ENCODE measurements around the genes DEPDC1B and RGS7BP.

DNA sequence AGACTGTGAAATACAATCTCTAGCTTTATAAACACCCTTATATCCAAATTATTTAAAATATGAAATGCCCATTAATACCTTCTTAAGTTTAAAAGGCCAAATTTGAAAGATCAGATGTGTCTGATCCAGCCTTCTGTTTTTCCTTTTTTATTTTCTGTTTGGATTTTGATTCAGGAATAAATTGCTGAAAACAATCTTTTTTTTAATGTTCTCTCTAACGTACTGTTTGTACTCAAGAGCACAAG lies 88.1 kb upstream of the PDE4D start:
- PRO-cap = no peak
- RAMPAGE, long total RNA, 4 experiments = no peak in any of the 4 experiments

GRCh38 chr5:60540841-60541612 lies 158.9 kb downstream of the DEPDC1B start:
- PRO-cap = no peak
- RAMPAGE, long total RNA, 4 experiments = no peak in any of the 4 experiments

GRCh38 chr5:60699394-60700408 lies at the start of gene DEPDC1B:
Gene DEPDC1B (minus strand): TSS chr5:60700166.
- PRO-cap = bidirectional peak, plus-strand start at chr5:60700226, minus-strand start at chr5:60700134
- RAMPAGE, long total RNA, 4 experiments = start-site peak on the minus strand in 4 of 4 experiments, at chr5:60700116-60700146 at its widest, 24 to 99 reads per replicate

GRCh38 chr5:61432020-61432646 lies 100.1 kb downstream of the ZSWIM6 start:
- PRO-cap = no peak
- RAMPAGE, long total RNA, 4 experiments = no peak in any of the 4 experiments

DNA sequence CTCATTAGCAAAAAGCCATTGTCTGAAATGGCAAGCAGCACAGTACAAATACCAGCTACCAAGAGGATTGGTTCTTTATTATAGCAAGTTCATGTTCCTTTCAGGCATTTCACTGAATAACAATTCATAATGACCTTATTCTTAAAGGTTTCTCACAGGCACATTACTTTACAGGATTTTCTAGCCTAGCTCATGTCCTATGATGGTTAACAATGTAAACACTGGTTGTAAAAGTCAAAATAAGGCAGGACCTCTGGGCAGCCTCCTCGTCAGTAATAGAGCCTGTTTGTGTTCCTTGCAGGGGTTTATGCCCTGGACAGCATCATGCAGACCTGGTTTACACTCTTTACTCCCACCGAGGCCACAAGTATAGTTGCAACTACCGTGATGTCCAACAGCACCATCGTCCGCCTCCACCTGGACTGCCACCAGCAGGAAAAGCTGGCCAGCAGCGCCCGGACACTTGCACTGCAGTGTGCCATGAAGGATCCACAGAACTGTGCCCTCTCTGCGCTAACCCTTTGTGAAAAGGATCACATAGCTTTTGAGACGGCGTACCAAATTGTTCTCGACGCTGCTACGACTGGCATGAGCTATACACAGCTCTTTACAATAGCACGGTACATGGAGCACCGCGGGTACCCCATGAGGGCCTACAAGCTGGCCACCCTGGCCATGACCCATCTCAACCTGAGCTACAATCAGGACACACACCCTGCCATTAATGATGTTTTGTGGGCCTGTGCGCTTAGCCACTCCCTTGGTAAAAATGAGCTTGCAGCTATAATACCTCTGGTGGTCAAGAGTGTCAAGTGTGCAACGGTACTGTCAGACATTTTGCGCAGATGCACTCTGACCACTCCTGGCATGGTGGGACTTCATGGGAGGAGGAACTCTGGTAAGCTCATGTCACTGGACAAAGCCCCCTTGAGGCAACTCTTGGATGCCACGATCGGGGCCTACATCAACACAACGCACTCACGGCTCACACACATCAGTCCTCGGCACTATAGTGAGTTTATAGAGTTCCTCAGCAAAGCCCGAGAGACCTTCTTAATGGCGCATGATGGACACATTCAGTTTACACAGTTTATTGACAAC lies 211.4 kb downstream of the ZSWIM6 start:
- PRO-cap = no peak
- RAMPAGE, long total RNA, 4 experiments = no peak in any of the 4 experiments

DNA sequence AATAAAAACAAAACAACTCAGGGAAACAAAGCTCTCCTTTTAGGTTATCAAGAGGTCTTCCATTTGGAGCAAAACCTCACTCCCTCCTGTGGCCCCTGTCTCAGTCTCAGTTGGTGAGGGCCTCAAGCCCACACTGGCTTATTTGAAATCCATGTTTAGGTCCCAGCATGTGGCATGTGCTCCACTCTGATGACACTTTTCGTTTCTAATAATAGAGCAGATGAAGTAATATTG lies 265 bp upstream of the RGS7BP start:
- PRO-cap = no peak
- RAMPAGE, long total RNA, 4 experiments = no peak in any of the 4 experiments

- PRO-cap = no peak
- RAMPAGE, long total RNA, 4 experiments = no peak in any of the 4 experiments
Observed at GRCh38 chr5:64505867-64506836, at the start of gene RGS7BP. Gene RGS7BP (plus strand): TSS chr5:64506015.

GRCh38 chr5:64750166-64751484 lies 17.9 kb downstream of the SREK1IP1 start:
- PRO-cap = no peak
- RAMPAGE, long total RNA, 4 experiments = start-site peak on the minus strand in 1 of 4 experiments, at chr5:64750732-64750958 at its widest, 5 reads per replicate

DNA sequence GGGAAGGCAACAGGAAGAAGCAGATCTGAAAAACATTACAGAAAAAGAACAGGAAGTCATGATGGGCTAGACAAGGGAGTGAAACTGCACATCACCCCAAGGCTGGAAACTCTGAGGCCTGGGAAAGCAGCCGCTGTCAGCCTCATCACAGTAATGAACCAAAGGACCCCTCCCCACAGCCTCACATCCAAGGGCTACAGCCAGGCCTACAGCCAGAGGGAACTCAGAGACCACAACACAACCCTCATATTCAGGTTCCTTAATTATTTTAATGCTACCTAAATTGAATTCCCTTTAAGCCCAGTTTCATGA lies 258.5 kb downstream of the CWC27 start:
- PRO-cap = no peak
- RAMPAGE, long total RNA, 4 experiments = no peak in any of the 4 experiments

DNA sequence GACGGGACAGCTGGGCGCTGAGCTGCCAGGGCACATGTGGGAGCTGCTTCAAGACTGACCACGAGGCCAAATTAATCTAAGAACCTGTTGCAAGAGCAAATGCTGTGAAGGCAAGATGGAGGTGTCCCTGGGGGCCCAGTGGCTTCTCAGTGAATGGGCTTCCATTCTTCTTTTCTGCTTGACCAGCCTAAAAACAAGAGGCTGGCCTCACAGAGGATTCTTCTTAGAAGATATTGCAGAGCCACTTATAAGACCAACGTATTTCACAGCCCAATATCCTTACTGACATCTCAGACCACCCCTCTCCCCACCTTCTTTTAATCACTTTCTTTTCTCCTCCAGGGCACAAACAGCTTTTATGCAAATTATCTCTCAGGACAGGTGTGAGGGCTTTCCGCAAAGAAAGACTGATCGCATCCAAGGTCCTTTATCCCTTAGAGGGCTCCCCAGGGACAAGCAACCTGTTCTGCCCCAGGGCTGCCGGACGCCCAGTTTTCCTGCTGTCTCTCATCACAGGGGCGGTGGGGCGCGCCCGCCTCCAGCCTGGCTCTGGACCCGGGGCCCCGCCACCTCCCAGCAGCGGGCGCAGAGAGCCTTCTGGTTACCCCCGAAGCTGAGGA lies 265.9 kb downstream of the CWC27 start:
- PRO-cap = no peak
- RAMPAGE, long total RNA, 4 experiments = no peak in any of the 4 experiments

GRCh38 chr5:65719324-65720270 lies 2.3 kb downstream of the SGTB start:
- PRO-cap = no peak
- RAMPAGE, long total RNA, 4 experiments = no peak in any of the 4 experiments

GRCh38 chr5:65818374-65819618 lies 96.8 kb downstream of the NLN start:
- PRO-cap = no peak
- RAMPAGE, long total RNA, 4 experiments = no peak in any of the 4 experiments

GRCh38 chr5:65970438-65971170 lies 44.2 kb downstream of the ERBIN start:
- PRO-cap = no peak
- RAMPAGE, long total RNA, 4 experiments = no peak in any of the 4 experiments

DNA sequence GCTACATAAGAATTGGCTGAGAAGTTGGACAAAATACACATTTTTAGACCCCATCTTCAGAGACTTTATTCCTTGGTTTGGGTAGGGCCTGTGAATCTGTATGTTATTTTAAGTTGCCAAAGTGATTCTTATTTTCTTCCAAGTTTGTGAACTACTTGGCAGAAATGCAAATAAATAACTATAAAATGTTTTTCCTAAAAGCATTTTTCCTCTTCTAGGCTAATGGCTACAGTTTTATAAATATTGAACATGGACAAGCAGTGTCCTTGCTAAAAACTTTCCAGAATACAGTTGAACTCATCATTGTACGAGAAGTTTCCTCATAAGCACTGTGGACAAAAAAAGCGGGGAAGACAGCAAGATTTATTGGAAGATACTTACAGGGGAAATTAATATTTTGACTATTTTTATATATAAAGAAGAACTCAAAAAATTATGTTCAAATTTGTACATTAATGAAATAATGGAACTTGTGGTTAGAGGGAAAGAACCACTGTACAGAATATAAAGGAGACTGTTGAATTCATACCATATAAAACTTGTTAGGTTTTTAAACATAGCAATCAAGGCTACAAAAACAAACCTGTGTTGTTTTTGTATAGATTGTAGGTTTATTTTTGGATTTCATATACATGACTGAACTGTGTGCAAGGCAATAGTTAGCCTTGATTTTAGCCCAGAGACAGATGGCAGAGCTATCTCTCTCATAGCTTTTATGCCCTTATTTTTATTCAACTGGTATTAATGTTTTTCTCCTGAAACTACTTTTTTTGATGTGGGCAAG lies 65.7 kb upstream of the SREK1 start:
- PRO-cap = no peak
- RAMPAGE, long total RNA, 4 experiments = start-site peak on the plus strand in 1 of 4 experiments, centred at position 616 of the sequence, 219 reads per replicate

- PRO-cap = no peak
- RAMPAGE, long total RNA, 4 experiments = no peak in any of the 4 experiments
Observed at GRCh38 chr5:66159007-66159395, 14.9 kb downstream of the SREK1 start.

DNA sequence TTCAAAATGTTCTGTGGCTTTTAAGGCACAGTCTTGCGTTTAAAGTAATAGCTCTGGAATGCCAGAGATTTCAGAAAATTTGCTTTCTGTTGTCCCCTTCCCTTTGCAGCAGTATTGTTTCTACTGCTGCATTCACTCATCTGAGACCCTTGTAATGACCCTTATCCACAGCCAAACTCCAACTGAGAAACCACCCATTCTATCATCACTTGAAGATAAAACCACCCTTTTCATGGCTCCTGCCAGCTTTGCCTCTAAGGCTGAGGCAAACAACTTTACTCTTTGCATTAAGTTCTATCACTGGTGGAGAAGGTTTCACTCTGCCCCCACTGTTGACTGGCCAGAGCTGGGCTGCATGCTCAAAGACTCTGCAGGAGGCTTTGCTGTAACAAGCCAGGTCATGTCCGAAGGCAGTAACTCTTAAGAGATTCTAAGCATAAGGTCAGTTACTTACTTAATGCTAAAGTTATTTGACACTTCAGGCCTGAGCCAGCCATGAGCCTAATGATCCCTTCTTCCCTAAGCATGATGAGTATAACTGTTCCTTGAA lies 101.9 kb downstream of the CD180 start:
- PRO-cap = no peak
- RAMPAGE, long total RNA, 4 experiments = no peak in any of the 4 experiments

DNA sequence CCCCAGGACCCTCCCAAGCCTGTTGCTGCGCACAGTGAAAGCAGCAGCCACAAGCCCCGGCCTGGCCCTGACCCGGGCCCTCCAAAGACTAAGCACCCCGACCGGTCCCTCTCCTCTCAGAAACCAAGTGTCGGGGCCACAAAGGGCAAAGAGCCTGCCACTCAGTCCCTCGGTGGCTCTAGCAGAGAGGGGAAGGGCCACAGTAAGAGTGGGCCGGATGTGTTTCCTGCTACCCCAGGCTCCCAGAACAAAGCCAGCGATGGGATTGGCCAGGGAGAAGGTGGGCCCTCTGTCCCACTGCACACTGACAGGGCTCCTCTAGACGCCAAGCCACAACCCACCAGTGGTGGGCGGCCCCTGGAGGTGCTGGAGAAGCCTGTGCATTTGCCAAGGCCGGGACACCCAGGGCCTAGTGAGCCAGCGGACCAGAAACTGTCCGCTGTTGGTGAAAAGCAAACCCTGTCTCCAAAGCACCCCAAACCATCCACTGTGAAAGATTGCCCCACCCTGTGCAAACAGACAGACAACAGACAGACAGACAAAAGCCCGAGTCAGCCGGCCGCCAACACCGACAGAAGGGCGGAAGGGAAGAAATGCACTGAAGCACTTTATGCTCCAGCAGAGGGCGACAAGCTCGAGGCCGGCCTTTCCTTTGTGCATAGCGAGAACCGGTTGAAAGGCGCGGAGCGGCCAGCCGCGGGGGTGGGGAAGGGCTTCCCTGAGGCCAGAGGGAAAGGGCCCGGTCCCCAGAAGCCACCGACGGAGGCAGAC lies 30.7 kb downstream of the CD180 start:
- PRO-cap = no peak
- RAMPAGE, long total RNA, 4 experiments = no peak in any of the 4 experiments

DNA sequence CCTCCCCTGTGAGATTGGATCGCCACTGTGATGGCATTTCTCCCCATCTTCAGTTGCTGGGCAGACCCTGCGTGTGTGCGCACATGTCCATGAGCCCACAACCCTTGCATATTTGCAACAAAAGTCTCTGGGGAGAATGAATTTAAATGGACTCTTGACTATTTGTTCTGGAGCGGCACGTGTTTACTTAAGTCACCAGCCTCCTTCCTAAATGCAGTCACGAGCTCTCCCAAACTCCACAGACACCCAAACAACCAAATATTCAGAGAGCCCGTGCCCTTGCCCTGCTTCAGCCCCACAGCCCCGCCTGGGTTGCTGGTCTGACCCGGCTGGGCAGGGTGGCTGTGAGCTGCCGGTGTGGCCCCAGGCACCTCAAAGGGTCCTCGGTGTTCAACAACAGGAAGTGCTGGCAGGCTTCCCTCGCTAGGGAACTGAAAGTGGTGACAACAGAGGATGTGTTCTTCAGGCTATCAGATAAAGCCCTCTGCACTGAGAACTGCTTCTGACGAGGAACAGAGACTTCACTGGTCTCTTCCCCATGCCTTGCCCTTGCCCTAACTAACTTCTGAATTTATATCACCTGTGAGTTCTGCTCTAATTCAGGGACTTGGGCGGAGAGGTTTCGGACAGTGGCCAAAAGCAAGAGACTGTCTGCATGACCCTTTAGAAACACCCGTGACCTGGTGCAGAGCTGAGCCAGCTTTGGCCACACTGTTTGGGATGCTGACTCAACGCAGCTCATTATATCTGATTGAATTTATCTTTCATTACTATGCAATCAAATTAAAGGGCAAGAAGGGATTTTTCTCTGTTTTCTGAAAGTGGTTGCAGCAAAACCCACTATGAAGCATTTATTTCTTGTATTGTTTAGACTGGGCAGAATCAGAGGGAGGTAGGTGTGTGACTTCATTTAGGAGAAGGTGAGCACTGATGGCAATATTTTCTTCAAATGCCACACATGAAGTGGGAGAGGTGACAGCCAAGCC lies 19.3 kb upstream of the CD180 start:
- PRO-cap = bidirectional peak, plus-strand start at position 489 of the sequence, minus-strand start at position 314 of the sequence
- RAMPAGE, long total RNA, 4 experiments = no peak in any of the 4 experiments

DNA sequence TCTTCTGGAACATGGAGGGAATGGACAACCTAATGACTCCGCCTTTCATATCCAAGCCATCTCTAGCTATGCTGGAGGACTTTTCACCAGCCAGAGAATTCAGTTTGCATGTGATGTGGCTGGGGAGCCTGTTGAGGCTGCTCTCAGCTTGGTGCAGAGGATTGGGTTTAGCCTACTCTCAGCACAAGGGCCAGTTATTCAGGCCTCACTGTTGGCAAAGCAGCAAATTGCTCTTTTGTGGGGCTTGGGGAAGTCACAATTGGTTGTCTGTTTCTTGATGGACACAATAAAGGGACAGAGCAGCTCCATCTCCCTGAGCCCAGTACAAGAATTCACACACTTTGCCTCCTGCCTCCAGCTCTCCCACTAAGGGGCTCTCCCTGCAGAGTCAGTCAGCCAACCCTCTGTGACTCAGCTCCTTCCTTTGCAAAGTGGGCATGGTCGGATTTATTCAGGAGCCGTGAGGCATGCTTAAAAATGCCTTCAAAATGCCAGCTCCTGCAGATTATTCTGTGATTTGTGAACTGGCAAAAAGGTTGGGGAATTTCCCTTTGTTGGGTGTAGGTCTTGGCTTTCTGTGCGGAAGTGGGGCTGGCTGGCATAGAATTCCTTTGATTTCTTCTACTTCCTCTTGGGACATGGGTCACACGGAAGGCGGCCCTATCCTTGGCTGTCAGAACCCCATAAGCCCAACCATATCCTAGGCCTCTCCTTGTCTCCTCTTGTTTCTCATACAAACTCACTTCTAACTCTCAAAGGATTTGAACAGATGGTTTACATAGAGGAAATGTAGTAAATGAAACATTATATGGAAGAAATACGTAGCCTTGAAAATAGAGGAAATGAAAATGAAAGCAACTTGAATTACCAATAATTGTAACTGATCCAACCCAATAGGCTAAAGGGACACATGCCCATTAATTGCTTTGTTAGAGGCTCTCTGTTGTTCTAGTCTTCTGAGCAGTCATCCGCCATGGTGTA lies 118.7 kb upstream of the CD180 start:
- PRO-cap = no peak
- RAMPAGE, long total RNA, 4 experiments = no peak in any of the 4 experiments

DNA sequence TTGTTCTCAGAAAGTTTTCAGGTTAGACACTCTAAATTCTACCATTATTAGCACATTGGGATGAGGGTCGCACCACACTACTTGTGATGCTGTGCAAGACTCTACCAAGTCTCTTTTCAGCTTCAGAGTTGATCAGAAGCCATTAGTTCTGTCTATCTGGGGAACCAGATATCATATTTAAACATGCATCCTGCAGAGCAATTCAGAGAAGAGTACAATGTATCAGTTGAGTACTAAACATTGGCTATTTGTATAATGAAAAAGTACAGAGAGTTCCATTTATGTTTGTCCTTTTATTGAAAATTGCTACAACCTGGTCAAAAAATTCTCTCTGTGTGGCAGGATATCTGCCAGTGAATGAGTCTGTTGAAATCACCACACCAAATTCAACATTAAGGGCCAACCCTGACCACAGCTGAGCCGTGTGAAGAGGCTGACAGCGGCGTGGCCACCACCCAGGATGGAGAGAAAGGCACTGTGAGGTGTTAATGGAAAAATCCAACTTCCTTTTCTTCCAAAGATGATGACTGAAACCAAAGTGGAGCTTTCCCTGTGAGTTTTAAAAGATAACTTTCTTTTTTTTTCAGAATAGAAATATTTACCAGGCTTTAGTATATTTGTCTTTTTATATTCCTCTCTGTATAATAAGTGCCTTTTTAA lies 422.7 kb upstream of the PIK3R1 start:
- PRO-cap = no peak
- RAMPAGE, long total RNA, 4 experiments = no peak in any of the 4 experiments